CD14-positive monocyte (primary cell): ENCODE measurements around a stretch of chr22.

DNA sequence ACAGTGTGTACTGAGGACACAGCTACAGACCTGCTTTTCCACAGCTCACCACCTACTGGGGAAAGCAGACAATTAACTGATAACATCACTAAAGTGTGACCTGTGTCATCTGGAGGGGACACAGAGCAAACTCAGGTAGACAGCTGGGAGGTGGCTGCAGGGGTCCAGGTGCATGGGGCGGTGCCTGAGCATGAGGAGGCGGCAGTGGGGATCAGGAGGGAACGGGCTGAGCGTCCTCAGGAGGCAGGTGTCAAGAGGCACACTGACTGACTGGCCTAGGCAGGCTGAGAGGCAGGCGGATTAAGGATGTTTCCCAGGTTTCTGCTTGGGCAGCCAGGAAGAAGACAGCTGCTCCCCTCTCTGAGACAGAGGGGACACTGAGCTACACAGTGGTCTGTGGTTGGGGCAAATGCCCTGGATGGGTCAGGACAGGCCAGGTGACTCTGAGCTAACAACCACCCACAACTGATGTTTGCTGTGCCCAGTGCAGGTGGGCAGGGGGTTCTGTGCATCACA, 56.1 kb downstream of the ARFGAP3 start:
- CAGE, long polyA plus RNA = no peak

- CAGE, long polyA plus RNA = no peak
These were observed 10.5 kb upstream of the ARFGAP3 start for GRCh38 chr22:42867486-42868128.

- CAGE, long polyA plus RNA = no peak
These were observed 44.7 kb upstream of the ARFGAP3 start for GRCh38 chr22:42901677-42902306.

DNA sequence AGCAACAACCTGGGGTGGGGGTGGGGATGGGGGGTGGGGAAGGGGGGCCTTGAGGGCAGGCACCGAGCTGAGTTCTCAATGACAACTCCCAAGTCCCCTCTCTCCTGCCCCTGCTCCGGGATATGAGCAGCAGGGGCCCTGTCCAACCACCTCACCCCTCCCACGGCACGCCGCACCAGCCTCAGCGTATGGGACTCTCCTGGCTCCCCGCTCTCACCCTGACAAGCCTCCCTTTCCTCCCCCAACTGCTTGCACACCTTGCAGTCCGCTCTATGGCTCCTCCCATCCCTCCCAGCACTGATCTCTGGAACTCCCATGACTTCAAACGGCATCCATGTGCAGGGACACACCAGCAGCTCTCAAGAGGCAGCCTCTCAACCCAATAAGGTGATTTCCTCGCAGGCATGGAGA, 59.3 kb upstream of the ARFGAP3 start:
- CAGE, long polyA plus RNA = no peak

GRCh38 chr22:42955046-42955742, 59.8 kb downstream of the PACSIN2 start:
- CAGE, long polyA plus RNA = no peak

- CAGE, long polyA plus RNA = no peak
These were observed 12.7 kb downstream of the PACSIN2 start for GRCh38 chr22:43002195-43002749.

DNA sequence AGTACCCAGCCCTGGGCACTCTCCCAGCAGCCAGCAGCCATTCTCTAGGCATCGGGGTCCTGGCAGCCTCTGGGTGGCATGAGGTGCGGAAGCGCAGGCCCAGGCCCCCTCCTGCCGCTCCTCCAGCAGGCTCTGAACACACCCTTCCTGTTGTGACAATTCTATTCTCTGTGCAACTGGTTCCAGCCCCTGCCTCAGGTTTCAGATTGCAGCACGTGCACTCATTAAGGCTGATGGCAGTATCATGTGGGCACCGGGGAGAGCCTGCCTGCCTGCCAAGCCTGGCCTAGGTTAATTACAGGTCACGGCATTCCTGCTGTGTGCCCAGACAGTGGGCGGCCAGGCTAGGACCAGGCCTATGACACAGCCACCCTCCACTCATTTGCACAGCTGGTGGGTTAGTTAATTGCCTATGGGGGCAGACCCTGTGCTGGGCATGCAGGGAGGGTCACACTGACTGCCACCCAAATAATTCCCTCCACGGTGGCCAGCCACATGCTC, 10.1 kb upstream of the PACSIN2 start:
- CAGE, long polyA plus RNA = no peak

DNA sequence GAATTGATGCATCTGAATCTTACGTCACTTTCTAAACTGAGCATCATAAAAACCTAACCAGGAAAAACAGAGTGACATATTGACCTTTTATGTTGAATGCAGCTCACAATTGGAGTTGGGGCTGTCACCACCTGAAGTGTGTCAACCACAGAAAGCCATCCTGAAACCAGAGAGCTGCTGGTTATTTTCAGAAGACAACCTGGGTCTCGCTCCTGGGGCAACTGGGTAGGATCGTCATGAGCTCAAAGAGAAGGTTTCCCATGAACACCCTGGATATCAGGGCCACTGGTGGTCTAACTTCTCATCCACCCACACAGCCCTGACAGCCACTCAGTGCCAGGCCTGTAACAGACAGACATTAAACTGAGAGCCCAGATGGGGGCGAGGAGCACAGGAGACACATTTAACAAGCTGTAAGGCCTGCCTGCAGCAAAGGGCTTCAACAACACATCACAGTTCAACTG, 3.0 kb downstream of the TTLL1 start:
- CAGE, long polyA plus RNA = no peak

DNA sequence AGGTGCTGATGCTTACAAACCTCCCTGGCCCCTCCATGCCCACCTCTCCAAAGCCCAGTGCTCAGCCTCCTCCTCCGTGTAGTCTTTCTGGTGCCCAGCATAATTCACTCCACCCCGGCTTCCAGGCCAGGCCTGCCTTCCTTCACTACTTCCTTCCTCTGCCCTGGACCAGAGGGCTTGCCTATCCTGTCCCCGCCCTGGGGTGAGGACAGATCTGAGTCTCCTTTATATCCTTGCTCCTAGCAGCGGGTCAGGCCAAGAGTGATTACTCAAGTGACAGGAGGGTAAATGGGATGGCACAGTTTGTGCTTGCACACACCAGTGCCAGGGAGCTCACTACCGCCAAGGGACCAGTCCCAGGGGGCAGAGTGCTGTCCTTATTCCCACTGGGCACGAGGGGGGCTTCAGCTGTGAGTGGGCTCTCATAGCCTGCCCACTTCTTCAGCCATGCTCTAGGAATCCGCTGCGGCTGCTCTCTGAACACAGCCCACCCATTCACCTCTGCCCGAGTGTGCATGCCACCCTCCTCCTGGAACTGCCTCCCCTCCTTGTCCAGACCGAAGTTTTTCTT, 47.9 kb downstream of the SCUBE1 start:
- CAGE, long polyA plus RNA = no peak

DNA sequence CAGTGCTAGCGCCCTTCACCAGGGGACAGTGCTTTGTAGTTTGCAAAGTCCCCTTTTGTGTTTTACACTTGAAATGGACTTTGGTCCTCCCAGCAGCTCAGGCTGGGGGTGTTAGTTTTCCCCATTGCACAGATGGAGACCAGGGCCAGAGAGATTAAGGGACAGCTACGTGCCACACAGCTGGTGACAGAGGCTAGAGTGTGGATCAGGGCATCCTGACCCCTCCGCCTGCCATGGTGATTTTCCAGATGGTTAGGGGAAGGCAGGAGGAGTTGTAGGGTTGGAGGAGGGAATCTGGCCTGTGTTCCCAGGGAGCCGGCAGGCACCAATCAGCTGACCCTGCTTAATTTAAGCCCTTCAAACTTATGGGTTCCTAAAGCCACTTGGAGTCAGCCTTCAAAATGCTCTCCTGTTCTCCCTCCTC, 22.5 kb upstream of the MPPED1 start:
- CAGE, long polyA plus RNA = no peak

DNA sequence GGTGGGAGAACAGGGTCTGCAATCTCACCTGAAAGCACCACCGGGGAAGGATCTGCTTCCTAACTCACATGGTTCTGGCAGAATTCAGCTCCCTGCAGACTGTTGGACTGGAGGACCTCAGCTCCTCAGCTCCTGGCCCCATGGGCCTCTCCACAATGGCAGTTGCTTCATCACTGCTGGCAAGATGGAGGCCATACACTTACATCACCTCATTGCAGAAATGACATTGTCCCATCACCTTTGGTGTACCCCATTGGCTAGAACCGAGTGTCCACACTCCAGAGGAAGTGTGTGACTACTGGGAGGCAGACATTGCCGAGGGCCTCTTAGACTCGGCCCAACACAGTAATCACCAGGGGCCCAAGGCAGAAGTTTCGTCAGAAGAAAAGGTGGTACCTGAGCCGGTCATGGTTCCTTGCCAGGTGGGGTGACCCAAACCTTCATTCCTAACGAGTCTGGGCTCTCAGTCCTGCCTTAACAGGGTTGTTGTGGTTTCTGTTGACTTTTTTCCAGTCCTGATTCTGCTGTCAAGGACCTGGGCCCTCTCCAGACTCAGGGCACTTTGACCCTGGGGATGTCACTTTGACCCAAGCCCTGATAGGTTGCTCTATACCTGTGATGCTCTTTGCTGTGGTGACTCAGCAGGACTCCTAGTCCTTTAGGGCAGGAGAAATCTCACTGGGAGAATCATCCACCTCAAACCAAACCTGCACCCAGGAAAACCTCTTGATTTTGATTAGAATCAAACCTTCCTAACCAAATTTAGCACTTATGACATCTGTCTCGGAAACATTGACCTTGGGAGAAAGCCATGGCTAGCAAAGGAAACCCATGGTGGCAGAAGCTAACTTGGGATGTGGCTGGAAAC, 20.7 kb upstream of the MPPED1 start:
- CAGE, long polyA plus RNA = no peak

- CAGE, long polyA plus RNA = no peak
These were observed 12.1 kb upstream of the MPPED1 start for GRCh38 chr22:43399740-43400153.

- CAGE, long polyA plus RNA = no peak
These were observed 70.3 kb downstream of the MPPED1 start for GRCh38 chr22:43482165-43482516.

- CAGE, long polyA plus RNA = no peak
These were observed 991 bp downstream of the SULT4A1 start for GRCh38 chr22:43861261-43861782.

- CAGE, long polyA plus RNA = no peak
These were observed 4.3 kb upstream of the PNPLA3 start for GRCh38 chr22:43919024-43919988.

GRCh38 chr22:43924164-43924581, 568 bp downstream of the PNPLA3 start:
- CAGE, long polyA plus RNA = no peak

DNA sequence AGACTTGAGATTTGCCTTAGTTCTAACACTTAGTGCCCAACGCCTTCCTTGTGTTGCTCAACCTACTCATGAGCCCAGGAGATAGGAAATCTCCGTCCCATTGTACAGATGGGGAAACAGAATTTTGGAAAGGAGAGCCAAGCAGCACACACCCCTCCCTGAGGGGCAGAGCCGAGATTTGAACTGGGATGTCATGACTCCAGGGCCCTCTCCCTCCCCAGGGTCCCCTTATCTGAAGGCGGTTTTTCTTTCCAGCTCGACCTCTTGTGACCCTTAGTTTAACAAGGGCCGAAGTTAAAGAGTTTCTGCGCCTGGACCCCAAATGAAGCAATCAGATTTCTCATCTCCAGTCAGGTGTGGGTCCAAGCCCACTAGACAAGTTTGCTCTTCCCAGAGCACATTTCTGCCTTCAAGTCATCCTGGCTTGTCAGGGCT, 11.1 kb downstream of the PNPLA3 start:
- CAGE, long polyA plus RNA = no peak

GRCh38 chr22:44030731-44031827, 7.0 kb downstream of the PARVB start:
- CAGE, long polyA plus RNA = no peak

- CAGE, long polyA plus RNA = no peak
These were observed 35.8 kb upstream of the PARVG start for GRCh38 chr22:44145000-44145347.

DNA sequence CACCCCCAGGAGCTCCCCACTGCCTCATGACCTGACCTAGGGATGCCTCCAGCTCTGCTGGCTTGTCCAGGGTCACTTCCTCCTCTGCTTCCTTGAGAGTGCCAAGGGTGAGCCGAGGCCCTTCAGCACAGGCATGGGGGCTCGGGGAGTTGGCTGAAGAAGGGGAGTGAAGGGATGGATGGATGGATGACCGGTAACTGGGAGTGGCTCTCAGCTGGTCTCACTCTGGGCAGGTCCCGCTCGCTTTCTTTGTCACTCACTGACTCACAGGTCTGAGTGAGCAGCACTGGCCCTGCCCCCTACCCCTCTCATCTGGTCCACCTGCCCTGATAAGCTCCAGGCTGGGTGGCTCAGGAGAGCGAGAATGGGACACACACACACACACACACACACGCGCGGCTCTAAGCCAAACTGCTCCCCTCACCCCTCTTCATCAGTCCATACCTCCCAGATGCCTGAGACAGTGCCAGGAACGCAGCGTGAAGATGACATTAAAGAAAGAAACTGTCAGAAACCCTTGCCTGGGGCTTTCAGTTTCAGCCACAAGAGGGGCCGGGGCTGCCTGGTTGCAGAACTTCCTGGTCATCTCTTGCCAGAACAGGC, 16.4 kb upstream of the SHISAL1 start:
- CAGE, long polyA plus RNA = no peak